Umbilical cord (tissue), 2 donors: ENCODE results near the genes CLDN22 and CLDN24.

- RAMPAGE, long total RNA = no peak
Measured at GRCh38 chr4:180057824-180058171, 2185.4 kb upstream of the TENM3 start.

DNA sequence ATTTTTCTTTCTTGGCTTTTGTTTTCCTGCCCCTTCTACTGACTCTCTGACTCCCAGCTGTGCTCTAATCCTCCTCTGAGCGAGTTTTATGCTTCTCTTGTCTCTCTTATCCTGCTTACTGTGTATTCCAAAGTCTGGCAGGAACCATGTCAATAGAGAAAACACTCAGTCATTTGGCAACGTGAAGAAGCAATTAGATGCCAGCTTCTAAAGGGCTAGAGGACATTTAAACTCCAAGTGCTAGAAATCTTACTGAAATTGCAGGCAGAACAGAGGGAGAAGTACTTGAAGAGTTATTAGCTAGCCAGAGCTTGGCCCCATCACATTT, 984.6 kb upstream of the TENM3 start:
- RAMPAGE, long total RNA = no peak

- RAMPAGE, long total RNA = no peak
Measured at GRCh38 chr4:181264798-181265425, 978.3 kb upstream of the TENM3 start.

DNA sequence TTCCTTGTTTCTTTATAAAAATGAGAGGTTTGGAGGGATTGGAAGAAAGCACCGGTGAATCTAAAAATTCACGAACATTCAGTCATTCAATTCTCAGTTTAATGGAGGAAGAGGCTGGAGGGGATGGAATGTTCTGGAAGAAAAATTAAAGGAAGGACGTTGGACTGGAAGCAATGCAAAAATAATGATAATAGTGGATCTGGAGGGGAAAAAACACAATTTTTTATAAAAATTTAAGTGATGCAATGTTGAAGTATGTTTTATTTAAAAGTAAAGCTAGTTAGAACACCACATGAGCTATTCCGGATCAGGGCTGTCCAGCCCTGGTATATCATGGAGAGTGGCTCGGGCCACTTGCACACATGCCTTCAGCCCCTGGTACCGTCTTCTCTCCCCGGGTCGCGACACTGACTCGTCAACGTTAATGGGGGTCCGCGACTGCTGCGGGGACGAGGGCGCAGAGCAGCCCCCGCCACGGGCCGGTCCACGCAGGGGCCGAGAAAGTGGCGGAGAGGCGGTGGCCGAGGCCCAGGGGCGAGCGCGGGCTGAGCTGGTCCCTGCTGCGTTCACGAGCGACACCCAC, 204.6 kb downstream of the TENM3 start:
- RAMPAGE, long total RNA = no peak

DNA sequence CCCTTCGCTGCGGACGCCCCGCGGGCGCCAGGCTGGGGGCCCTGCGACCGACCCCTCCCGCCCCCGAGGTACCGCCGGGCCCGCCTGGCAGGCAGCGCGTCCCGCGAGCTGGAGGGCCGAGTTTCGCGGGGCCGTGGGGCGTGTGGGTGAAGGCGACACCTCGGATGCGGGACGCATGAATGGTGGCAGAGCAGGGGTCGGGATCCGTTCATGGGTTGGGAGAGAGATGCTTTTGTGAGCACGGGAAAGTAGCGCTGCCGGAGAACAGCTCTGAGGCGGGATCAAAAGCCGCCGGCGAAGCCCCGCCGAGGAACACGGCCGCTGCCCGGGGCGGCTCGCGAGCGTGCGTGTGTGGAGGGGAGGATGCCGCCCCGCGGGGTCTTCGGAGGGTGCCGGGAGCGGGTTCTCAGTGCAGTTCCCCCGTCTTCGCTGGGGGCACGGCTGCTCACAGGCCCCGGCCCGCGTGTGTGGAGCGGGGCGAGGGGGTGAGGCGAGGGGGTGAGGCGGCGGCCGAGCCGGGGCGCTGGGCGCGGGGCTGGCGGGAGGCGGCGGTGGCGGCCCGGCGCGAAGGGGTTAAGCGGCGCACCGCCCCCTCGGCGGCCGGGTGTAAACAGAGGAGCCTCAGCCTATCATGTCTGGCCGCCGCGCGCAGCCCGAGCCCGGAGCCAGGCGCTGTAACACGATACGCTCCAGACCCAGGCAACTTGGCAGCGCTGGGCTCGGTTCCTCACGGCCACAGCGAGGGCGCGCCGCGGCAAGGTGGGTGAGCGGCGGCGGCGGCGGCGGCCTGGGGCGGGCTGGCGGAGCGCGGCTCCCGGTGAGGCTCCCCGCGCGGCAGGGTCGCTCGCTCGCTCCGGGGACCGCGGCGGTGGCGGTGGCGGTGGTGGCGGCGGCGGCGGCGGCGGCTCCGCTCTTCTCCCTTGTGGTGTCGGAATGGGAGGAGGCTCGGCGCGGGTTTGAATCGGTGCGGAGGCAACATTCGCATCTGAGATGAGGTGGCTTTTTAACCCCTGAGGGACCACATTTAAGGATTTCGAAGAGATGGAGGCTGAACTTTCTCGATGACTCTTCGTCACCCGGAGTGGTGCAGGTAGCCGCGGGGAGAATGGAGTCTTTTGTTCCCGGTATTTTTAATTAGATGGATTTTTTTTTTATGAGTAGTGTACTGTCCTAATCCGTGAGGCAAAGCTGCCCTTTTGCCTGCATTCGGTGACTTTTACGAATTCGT, 205.5 kb downstream of the TENM3 start:
- RAMPAGE, long total RNA = start-site peak on the plus strand centred at position 692 of the sequence, 90 bp wide, 137 and 29 reads in 2 replicates

DNA sequence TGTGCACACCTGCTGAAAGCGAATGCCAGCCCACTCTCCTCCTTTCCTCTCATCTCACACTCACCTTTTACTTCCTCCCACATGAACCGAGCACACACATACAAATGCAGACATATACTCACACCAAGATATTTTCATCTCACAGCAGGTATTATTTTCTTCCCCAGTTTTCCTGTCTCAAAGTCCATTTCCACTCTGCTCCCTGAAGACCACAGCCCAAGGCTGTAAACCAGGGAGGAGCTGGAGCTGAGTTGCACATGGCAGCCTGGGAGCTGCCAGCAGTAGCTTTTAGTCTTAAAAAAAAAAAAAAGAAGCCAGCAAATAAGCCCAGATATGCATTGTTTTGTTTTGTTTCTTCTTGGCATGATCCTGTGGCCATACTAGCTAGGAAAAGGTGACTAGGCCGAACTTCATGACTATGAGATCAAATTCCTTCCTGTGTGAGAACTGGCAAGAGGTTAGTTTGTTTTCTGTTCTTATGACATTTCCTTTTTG, 323.5 kb downstream of the DCTD start:
- RAMPAGE, long total RNA = no peak

GRCh38 chr4:183100804-183101175, 1.7 kb downstream of the WWC2 start:
- RAMPAGE, long total RNA = no peak

GRCh38 chr4:183279939-183280478, 40.1 kb downstream of the CLDN22 start:
- RAMPAGE, long total RNA = no peak

DNA sequence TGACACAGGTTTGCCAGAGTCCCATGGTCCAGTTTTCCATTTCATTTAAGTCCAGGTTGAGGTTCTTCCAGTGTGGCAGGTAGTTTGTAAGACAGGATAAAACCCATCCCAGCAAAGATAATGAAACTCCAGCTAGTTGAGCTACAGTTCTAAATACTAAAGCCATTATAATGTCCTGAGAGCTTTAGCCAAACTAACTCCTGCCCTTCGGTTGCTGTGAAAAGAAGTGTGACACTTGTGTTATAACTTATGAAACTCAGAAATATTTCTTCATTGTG, at the start of gene CLDN22:
Gene CLDN22 (minus strand): TSS at position 224 of the 278 bp plus-strand sequence.
- RAMPAGE, long total RNA = no peak

DNA sequence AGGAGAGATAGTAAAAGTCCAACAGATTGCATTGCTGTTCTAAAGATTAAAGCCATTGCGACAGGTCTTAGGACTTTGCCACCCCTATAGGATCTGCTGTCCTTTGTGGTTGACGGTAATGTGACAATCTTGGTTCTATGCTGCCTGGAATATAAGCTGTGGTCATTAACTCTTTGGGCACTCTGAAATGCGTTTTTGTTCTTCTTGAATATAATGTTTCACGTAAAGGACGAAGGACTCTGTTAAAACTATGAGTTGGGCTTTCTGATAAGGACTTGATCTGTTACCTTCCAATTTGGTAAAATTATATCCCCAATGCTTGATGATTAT, at the start of gene CLDN24:
Gene CLDN24 (minus strand): TSS at position 56 of the 330 bp plus-strand sequence.
- RAMPAGE, long total RNA = no peak

- RAMPAGE, long total RNA = no peak
Measured at GRCh38 chr4:183348893-183349758, 26.9 kb upstream of the CLDN24 start.

DNA sequence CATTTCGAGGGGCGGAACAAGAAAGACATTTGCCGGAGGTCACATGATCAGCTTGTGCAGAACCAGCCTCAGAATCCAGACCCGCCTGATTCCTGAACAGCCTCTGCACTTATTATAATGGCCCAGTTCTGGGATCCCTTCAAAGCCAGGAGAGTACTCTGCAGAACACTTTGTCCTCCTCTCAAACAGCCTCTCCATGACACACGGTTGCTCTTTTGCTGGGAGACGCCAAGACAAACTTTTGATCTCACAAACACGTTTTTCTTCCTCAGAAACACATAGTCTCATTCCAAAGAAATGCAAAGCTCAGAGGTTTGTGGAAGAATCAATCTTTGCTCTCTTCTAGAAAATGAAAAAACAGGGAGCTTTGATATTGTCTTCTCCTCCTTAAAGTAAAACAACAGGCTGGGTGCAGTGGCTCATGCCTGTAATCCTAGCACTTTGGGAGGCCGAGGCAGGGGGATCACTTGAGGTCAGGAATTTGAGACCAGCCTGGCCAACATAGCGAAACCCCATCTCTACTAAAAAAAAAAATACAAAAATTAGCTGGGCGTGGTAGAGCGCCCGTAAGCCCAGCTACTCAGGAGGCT, 48.2 kb downstream of the RWDD4 start:
- RAMPAGE, long total RNA = no peak

DNA sequence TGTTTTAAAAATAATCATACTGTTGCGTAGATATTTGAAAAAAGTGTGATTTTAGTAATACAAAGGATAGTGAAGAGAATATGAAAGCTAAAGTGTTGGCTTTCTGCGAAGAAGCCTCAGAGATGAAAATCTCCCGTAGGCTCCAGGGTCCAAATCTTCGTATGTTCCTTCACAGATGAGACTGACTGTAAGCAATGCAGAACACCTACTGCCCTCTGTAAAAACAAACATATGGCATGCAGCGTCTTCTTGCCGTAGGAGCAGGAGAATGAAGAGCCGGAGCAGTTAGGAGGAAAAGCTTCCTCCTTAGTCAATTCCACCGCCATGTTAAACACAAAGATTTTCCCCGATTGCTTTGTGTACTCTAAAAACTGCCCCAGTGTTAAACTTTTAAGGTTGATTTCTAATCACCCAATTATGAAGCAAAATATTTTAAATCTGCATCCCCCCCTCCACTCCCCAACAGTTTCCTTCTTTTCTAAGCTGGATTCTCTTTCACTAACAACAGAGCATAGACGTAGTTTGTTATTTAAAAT, 22.5 kb downstream of the RWDD4 start:
- RAMPAGE, long total RNA = no peak

DNA sequence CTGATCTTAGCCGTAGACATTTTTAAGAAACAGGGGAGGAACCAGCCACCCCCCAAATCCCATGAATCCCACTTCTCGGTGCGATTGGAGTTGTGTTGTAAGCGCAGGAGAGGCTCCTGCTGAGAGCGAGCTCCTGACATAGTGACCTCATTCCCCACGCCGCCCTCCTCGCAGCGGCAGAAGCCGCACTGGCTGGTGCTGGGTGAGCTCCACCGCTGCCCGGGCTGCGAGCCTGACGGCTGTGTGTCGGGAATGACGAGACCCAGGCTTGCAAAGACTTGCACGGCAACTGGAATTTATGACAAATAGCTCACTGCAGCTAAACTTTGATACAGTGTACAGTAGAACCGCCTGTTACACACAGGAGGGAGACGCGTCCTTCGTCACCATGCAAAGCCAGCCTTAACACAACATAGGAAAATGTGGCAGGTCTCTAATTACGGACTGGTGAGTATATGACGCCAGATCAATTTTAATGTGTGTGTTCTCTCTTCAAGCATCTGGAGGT, 82.4 kb downstream of the STOX2 start:
- RAMPAGE, long total RNA = no peak

- RAMPAGE, long total RNA = no peak
Measured at GRCh38 chr4:184039802-184040398, 134.8 kb downstream of the STOX2 start.

- RAMPAGE, long total RNA = no peak
Measured at GRCh38 chr4:184156039-184156789, 61.5 kb downstream of the ENPP6 start.

GRCh38 chr4:184280625-184280838, 62.9 kb upstream of the ENPP6 start:
- RAMPAGE, long total RNA = no peak

GRCh38 chr4:184313882-184314609, 96.4 kb upstream of the ENPP6 start:
- RAMPAGE, long total RNA = no peak

- RAMPAGE, long total RNA = no peak
Measured at GRCh38 chr4:184333421-184333885, 115.8 kb upstream of the ENPP6 start.

DNA sequence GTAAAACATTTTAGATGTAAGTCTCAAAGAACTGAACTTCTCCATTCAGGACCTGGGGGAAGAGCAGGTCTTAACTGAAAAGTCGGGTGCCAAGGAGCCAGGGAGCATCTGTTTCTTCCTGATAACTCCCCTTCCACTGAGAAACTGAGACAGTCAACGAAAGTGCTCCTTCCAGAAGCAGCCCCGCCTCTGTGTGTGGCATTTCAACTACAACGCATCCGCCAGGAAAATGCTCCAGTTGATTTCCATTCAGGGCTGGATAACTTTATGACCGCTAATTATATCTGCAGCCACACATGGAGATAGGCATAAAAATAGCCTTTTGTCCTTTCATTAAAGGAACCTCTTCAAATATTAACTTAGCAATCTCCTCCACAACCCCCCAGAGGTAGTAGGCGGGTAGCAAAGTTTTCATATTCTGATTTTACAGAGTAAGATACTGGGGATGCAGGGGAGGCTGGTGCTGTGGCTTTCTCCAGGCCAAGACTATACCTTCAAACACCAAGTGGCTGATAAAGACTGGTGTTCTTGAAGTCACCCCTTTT, 87.8 kb downstream of the IRF2 start:
- RAMPAGE, long total RNA = no peak